Bronchus (tissue), 1 donor: Measurements from ENCODE around the gene RASGEF1C.

GRCh38 chr5:179802722-179803440 lies 3.8 kb downstream of the MGAT4B start:
- PRO-cap, result no peak

DNA sequence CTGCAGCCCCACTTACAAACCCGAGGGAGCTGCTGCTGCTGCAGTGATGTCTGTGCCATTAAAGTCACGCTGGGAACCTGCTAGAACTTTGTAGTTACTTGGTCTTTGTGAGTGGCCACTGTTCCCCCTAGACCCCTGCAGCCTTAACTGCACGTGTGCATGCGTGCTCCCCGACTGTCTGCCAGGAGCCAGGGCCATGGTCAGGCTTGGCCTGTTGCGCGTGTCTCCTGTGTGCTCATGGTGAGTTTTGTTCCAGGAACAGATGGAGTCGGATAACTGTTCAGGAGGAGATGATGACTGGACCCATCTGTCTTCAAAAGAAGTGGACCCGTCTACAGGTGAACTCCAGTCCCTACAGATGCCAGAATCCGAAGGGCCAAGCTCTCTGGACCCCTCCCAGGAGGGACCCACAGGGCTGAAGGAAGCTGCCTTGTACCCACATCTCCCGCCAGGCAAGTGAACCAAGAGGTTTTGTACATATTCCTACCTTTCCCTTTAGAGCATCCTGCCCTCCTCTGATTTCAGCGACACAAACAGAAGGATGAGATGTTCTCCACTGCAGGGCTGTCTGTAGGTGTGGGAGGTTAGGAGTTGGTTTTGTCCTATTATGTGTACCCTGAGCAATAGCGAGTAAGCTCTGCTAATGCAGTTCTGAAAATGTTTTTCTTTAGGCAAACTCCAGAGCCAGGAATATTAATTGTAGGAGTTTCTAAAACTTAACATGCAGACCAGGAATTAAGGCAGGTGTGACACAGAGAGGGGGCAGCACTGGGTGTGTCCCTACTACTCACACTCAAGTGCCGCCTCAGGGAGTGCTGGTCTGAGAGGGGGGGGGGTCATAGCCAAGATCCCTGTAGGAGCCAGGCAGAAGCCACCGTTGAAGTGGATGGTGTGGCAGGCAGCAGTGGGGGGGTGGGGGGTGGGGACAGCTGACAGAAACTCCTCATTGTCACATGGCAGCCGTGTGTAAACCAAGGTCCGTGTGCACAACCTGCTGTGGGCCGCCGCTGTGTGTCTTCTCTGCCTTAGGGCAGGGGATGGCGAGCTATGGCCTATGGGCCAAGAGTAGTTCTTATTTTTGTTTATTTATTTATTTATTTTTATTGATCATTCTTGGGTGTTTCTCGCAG lies 13.0 kb downstream of the SQSTM1 start:
- PRO-cap, result no peak

DNA sequence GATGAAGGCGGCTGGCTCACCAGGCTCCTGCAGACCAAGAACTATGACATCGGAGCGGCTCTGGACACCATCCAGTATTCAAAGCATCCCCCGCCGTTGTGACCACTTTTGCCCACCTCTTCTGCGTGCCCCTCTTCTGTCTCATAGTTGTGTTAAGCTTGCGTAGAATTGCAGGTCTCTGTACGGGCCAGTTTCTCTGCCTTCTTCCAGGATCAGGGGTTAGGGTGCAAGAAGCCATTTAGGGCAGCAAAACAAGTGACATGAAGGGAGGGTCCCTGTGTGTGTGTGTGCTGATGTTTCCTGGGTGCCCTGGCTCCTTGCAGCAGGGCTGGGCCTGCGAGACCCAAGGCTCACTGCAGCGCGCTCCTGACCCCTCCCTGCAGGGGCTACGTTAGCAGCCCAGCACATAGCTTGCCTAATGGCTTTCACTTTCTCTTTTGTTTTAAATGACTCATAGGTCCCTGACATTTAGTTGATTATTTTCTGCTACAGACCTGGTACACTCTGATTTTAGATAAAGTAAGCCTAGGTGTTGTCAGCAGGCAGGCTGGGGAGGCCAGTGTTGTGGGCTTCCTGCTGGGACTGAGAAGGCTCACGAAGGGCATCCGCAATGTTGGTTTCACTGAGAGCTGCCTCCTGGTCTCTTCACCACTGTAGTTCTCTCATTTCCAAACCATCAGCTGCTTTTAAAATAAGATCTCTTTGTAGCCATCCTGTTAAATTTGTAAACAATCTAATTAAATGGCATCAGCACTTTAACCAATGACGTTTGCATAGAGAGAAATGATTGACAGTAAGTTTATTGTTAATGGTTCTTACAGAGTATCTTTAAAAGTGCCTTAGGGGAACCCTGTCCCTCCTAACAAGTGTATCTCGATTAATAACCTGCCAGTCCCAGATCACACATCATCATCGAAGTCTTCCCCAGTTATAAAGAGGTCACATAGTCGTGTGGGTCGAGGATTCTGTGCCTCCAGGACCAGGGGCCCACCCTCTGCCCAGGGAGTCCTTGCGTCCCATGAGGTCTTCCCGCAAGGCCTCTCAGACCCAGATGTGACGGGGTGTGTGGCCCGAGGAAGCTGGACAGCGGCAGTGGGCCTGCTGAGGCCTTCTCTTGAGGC lies 16.1 kb downstream of the SQSTM1 start:
- PRO-cap, result bidirectional peak, plus-strand start outside the sequence, minus-strand start at position 1,088 of the sequence

DNA sequence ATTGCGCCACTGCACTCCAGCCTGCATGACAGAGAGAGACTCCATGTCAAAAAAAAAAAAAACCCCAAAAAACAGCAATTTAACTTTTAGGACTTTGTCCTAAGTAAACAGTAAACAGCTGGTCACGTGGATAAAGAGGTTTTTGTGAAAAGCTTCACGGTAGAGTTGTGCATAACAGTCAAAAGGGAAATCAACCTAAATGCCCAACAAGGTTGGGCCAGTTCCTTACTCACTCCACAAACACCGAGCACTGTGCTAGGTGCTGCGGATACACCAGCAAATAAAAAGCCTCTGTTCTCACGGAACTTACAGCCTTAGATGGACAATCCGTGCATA lies 6.4 kb downstream of the MRNIP start:
- PRO-cap, result no peak

- PRO-cap, result no peak
These were observed 3.7 kb upstream of the MRNIP start for GRCh38 chr5:179862046-179862978.

DNA sequence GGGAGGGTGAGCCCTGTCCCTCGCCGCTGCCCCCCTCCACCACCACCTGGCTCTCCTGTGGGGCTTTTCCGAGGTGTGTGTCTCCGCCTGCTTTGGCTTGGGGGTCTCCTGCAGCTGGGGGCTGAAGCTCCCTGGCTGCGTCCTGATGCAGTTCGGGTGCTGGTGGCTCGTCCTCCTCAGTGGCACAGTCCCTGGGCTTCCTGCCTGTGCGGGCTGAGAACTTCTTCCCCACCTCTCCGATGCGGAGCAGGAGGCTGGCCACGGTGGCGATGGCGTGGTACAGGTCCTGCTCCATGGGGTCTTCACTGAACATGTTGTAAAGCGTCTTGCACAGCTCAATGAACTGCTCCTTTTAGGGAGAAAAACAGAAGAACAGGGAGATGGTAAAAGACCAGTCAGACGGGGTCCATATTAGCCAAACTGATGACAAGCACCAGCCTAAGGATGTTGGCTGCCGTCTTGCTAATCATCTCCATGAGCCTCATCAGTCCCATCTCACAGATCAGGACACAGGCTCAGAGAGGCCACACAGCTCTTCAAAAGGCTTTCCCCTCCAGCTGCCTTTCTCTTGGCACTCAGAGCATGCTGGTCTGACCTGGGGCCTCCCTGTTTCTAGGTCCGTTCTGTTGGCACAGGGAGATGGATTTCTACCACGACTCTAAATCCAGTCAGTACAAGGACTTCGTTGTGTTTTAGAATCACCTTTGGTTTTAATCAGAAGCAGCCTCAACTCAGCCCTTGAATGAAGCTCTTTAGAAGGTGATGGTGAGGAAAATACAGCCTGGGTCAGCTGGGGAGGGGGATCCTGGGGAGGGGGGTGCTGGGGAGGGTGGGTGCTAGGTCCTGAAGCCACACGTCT lies 5.4 kb upstream of the MRNIP start:
- PRO-cap, result no peak

- PRO-cap, result no peak
These were observed 15.6 kb upstream of the TBC1D9B start for GRCh38 chr5:179923355-179923579.

- PRO-cap, result no peak
These were observed 62.6 kb upstream of the TBC1D9B start for GRCh38 chr5:179970229-179970765.

- PRO-cap, result no peak
These were observed 18.2 kb upstream of the RNF130 start for GRCh38 chr5:180089762-180090057.

GRCh38 chr5:180208982-180209628 lies at the start of gene RASGEF1C:
Gene RASGEF1C, minus strand, starts transcription at chr5:180209211.
- PRO-cap, result unidirectional peak, minus-strand start at chr5:180209142

DNA sequence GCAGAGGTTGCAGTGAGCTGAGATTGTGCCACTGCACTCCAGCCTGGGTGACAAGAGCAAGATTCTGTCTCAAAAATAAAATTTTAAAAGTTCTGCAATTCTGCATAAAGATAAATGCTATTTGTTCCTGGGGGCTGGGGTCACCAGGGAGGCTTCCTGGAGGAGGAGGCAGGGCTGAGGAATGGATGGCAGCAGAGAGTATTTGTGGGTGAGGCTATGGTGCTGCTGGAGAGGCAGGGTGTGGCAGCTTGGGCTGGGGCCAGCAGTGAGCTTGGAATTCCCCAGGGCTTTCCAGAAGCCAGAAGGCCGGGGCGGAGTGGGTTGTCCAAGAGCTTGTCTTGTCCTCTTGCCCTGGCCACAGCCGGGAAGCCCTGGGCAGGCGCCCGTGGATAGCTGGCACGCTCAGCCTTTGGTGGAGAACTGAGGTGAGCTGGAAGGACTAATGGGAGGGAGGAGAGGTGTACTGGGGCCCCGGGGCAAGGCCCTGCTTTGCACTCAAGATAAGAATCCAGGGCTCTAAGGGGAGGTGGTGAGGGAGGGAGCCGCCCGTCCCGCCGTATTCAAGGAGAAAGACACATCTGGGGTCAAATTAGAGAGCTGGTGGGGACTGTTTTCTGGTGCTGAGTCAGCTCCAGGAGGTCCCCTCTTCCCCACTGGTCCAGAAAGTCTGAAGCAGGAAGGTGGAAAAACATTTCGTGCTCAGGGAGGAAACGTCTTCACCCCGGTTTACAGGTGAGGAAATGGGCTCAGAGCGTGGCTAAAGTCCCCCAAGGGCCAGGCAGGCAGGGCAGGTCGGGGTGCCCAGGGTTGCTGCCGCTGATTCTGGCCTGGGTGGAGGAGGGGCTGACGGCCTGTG lies 27.0 kb upstream of the CNOT6 start:
- PRO-cap, result unidirectional peak, plus-strand start at position 301 of the sequence

- PRO-cap, result no peak
These were observed 26.3 kb upstream of the CNOT6 start for GRCh38 chr5:180467796-180468338.

GRCh38 chr5:180494042-180494286 lies 215 bp upstream of the CNOT6 start:
- PRO-cap, result bidirectional peak, plus-strand start at chr5:180494379, minus-strand start at chr5:180494193

DNA sequence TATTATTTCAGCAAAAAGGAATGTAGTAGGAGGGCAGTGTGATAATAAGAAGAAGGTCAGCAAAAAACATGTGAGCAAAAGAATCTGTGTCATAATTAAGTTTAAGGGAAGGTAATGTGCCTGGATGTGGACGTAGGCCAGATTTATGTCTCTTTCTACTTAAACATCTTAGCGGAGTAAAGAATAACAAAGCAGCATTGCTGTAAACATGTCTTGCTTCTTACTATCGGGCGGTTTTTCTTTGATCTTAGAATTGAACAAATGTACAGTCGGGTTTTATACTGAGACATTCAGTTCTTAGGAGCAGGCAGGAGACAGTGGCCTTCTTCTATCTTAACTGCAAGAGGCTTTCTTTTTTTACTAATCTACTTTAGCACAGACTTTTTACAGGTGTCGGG lies 40.3 kb upstream of the FLT4 start:
- PRO-cap, result no peak

GRCh38 chr5:180804329-180804871 lies 1.8 kb upstream of the MGAT1 start:
- PRO-cap, result no peak

- PRO-cap, result no peak
These were observed 8.6 kb upstream of the ZFP62 start for GRCh38 chr5:180869576-180870189.

DNA sequence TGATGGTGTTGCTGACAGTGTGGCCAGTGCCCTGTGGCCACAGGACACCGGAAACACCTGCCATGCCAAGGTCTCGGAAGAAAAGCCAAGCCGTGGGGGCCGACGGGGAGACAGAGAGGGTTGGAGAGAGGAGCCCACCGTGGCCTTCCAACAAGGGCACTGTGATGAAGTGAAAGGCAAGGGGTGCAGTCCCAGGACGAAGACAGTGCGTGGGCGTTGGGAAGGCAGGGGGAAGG lies 4.1 kb downstream of the BTNL9 start:
- PRO-cap, result no peak

GRCh38 chr5:181044519-181044719 lies 4.4 kb downstream of the BTNL9 start:
- PRO-cap, result no peak

GRCh38 chr5:181059128-181059938 lies 19.3 kb downstream of the BTNL9 start:
- PRO-cap, result no peak

DNA sequence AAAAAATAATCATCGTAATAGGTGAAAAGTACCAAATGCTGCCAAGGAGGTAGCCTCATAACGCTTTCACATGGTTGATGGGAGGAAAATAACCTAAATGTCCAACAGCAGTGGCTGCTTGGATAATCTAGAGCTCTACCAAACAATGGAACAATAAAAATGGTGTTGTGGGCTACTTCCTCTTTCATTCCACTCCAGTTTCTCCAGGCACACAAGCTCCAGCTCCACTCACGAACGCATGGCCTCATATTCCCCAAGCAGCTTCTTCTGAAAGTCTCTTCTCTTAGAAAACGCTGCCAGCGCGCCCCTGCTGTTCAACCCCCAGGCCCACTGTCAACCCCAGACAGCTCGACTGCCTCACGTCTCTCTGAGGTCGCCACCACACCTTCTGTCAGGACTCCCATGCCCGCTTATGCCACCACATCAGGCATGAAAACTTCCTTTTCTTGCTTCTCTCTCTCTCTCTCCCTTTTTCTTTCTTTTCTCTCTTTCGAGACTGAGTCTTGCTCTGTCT lies 16.1 kb downstream of the OR2V2 start:
- PRO-cap, result no peak